Measurements from ENCODE around the genes CYB561, DCAF7, GH2 and SCN4A.

GRCh38 chr17:62665757-62666881, 38.6 kb downstream of the MRC2 start:
- PRO-cap: no peak

DNA sequence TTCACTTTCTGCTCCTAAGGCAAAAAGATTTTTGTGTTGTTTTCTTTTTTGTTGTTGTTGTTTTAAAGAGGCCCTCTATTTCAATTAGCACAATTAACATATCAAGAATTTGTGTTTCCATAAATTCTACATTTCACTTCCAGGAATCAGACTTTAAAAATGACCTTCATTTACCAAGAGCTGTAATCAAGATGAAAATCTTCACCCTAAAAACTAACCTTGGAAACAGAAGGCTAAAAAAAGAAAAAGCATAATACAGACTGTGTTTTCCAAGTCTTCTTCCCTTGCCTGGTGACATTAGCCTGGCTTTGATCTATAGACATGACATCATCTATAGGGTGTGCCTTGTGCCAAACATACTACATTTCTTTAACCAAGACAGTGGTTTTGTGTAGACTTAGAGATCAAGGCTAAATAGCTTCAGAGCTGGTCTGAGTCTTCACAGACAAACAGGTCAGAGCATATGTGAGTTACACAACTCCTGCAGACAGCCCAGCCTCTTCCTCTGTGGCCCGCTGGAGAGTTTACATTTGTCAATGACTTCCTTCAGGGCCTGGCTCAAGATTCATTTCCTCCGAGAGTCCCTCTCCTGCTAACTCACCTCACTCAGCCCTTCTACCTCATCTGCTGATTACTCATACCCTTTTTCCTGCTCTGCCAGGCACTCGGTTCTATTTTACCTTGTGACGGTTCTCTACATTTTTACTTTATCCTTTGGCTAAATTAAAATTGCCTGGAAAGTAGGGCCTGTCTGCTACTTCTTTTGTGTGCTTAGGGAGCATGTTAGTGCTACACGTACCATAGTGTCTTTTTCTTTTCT, 73.2 kb upstream of the TANC2 start:
- PRO-cap: no peak

GRCh38 chr17:63150860-63151570, 185.0 kb downstream of the TANC2 start:
- PRO-cap: no peak

DNA sequence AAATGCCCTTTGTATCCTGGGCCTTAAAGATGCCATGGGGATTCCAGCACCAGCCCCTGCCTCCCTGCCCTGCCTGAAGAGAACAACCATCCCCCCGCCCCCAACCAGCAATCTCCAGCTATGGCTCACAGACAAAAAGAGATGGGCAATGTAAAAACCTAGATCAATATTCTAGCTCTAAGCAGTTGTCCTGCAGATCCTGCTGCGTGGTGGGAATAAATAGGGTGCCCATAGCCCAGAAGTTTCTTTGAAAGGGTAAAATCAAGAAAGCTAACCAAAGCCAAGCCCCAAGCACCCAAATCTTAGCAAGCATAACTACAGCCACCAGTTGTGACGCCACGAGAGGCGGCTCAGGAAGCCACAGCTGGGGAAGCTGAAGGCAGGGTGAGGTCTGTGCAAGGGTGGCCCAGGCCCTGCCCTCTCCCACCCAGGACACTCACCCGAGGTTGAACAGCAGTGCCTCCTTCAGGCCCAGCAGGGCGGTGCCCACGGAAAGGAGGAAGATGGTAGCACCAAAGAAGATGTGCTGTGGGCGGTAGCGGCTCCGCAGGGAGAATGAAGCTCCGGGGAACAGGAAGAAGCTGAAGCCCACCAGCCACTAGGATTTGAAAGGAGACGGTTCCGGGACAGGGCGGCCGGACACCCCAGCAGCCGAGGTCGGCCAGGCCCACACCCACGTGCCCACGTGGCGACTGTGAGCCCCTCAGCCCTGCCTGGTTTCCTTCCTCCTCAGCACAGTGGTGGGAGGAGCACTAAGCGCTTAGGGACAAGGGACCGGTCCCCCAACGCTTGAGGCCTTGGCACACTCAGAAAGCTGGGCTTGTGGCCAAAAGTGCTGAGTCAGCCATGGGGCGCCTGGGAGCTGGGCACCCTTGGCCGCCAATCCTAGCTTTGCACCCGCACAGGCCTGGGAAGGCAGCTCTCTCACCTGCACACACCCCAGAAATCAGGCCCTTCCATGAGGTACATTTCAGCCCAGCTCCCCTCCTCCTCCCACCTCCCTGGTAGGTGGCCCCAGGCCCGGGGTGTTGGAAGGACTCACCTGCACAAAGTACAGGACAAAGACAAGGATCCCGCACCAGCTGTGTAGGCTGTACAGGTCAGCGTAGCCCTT, 11.1 kb downstream of the CYB561 start:
- PRO-cap: unidirectional peak, plus-strand start at position 732 of the sequence

GRCh38 chr17:63445092-63445473, 1.0 kb downstream of the CYB561 start:
- PRO-cap: no peak

DNA sequence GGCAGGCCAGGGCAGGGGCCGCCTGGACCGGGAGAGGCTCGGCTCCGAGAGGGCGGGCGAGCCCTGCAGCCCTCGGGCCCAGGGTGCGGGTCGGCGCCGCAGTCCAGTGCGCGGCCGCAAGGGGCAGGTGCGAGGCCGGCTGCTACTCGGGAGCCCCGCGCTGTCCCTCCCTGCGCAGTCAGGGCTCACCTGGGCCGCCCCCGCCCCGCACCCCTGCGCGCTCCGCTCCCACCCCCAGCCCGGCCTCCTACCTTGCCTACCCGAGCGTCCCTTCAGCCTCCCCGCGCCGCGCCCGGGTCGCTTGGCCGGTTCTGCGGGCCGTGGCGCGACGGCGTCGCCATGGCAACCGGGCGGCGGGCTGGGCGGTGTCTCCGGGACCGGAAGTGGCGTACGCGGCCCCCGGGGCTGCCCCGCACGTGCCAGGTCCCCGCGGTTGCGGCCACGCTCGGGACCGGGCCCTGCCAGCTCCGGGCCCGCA, at the start of gene CYB561:
TSS of gene CYB561 (minus strand) at position 313 of the 478 bp plus-strand sequence.
- PRO-cap: bidirectional peak, plus-strand start at position 432 of the sequence, minus-strand start at position 294 of the sequence

DNA sequence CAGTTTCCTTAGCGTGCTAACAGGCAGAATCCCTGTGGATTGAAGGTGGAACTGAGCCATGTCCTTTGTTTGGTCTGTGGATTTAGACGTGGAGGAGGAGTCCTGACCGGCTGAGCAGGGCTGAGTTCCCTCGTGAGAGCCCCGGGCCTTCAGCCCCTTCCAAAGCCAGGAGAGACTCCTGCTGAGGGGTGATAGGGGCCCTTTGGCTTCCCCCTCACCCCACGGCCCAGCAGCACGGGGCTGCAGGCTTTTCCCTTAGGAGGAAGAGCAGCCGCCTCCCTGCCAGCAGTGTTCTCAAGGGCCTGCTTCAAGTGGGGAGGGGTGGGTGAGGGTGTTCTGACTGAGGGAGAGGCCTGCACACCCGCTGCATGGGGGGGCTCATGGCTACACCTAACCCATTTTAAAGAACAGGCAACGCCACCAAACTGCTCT, 1.6 kb upstream of the CYB561 start:
- PRO-cap: no peak

DNA sequence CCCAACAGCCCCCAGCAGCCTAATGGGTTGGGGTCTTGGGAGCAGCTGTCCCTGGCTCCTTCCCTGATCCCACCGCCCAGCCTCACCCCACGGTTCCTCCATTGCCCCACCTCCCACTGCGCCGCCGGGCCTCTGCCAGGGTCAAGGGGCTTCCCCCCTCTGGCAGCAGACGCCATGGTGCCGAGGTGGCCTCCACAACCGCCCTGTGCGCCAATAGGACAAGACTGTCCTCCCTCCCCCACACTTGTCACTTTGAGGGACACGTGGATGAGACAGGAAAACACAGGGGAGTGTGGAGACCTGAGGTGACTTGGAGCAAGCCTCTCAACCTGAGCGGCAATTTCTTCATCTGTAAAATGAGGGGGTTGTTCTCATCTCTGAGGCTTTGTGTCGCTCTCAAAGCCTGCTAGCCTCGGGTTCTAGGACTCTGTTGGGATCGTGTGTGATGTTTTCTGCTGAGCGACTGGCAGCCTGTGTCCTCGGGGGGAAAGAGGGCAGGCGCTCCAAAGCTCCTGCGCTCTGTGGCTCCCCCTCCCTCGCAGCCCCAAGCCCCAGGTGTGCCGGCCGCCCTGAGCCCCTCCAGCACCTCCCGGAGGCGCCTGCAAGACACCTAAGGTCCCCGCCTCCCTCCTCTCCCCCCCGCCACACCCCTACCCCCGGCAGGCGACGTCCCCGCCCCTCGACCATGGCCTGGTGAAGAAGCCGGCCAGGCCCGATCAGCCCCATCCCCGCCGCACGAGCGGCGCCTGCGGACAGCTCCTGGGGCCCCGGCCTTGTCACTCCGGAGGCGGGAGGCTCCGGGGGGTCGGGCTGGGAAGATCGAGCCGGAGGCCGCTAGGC, 728 bp upstream of the ACE start:
- PRO-cap: no peak

GRCh38 chr17:63484043-63485183, 7.6 kb downstream of the ACE start:
- PRO-cap: no peak

GRCh38 chr17:63550317-63550828, at the start of gene DCAF7:
Gene DCAF7, plus strand, starts transcription at chr17:63550477.
- PRO-cap: bidirectional peak, plus-strand start at chr17:63550490, minus-strand start at chr17:63550192

GRCh38 chr17:63672296-63672806, 27.6 kb downstream of the LIMD2 start:
- PRO-cap: no peak

DNA sequence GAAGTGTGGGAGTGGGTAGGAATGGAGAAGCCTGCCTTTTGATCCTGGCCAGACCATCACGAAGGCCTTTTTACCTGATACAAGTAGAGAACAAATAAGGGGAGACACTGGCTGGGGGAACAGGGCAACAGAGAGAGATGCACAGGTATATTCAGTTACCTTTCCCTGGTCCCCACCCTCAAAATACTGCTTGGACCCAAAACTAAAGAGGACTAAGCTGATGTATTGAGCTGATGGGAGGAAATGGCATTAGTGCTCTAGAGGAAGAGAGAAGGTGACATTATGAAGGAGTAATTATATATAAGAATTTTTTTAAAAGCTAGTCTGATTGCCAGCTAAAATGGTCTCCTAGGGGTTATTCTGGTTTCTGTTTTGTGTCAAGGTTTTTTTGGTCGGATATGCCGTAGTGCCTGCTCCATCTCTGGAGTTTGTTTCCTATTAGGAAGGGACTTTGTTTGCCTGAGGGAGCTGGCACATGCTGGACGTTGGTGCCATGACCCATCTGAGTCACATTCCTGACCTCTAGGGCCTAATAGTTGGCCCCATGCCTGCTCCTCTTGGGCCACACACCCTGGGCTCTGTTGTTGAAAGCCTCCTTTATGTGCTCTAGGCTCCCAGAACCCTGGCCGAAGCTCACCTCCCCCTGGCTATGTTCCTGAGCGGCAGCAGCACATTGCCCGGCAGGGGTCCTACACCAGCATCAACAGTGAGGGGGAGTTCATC, 18.6 kb downstream of the LIMD2 start:
- PRO-cap: no peak

- PRO-cap: no peak
Observed at GRCh38 chr17:63696983-63697394, 2.9 kb downstream of the LIMD2 start.

GRCh38 chr17:63746333-63747219, 5.0 kb upstream of the STRADA start:
- PRO-cap: no peak

DNA sequence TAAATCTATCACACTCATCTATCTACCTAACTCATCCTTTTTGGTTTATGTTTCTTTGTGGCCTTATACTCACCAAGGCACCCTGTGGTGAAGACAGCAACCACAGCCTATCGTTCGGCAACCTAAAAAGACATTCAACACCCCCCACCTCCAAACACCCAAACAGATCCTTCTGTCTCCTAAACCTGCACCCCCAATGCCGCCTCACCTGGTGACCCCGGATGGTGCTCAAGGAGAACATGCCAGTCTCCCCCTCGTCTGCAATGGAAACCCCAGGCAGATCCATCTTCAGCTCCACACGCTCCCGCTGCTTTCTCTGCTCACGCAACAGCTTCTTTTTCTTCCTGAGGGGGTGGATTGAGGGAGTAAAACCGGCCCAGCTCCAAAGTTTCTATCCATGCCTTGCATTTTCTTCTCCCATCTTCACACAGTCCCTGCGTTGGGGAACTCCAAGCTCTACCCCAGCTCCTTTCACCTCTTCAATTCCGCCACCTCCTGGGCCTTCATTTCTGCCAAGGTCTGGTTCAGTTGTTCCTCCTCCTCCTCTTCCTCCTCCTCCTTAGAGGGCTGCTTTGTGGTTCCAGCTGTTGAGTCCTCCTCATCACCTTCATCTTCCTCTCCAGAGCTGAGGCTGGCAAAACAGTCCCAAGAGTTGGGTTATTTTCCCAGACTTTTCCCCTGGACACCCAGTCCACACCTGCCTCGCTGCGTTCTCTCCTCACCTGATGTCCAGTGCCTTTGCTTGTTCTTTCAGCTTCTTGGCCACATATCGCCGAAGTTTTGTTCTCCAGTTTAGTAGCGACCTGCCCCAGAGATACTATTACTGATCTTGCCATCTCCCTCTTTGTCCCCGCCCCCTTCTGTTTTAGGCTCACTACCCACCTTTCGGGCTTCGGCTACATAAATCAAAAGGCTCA, 3.4 kb upstream of the PSMC5 start:
- PRO-cap: no peak

- PRO-cap: no peak
Observed at GRCh38 chr17:63836841-63837294, 5.6 kb downstream of the SMARCD2 start.

DNA sequence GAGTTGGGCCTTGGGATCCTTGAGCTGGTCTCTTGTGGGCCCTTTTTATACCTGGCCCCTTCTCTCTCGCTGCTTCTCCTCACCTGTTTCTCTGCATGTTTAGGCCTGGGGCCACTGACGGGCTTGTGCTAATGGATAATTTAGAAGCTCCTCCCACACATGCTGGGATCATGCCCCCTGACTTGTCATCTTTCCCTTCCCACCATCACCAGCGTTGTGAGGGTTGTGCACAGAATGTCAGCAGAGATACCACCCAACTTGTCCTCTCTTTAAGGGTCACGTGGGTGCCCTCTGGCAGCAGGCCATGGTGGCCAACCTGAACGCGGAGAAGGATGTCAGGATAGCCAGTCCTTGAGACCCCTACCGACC, at the start of gene GH2:
TSS of gene GH2 (minus strand) at position 101 of the 369 bp plus-strand sequence.
- PRO-cap: no peak

- PRO-cap: unidirectional peak, plus-strand start at chr17:63963411
Observed at GRCh38 chr17:63962864-63963544, 9.7 kb downstream of the SCN4A start.

DNA sequence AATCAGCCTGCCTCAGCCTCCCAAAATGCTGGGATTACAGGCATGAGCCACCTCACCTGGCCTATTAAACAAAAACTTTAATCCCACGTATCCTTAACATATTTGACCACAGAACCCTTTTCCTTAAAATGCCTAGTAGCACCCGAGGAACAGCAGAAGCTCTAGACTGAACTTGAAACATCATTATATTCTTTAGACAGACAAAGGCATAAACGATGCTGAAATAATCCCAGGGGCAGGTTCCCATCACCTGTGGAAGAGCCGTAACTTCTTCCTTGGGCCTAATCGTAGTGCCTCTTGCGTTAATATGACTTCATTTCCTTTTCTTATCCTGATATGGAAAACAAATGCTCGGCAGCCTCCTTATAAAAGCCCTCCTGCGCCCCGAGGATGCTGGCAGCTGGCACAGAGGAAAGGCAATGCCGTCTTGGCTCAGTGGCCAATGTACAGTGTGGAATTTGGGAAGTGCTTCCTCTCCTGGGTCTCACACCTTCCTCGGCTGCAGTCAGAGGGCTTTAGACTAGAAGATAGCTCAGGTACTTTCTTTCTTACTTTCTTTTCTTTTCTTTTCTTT, 3.5 kb downstream of the SCN4A start:
- PRO-cap: bidirectional peak, plus-strand start at position 396 of the sequence, minus-strand start at position 287 of the sequence

GRCh38 chr17:63972805-63973365, at the start of gene SCN4A:
Gene SCN4A, minus strand, starts transcription at chr17:63972918.
- PRO-cap: no peak

Measured in parotid gland (tissue), 1 donor.